Airway epithelial cell (primary cell): Measurements from ENCODE around the gene ZMAT3.

DNA sequence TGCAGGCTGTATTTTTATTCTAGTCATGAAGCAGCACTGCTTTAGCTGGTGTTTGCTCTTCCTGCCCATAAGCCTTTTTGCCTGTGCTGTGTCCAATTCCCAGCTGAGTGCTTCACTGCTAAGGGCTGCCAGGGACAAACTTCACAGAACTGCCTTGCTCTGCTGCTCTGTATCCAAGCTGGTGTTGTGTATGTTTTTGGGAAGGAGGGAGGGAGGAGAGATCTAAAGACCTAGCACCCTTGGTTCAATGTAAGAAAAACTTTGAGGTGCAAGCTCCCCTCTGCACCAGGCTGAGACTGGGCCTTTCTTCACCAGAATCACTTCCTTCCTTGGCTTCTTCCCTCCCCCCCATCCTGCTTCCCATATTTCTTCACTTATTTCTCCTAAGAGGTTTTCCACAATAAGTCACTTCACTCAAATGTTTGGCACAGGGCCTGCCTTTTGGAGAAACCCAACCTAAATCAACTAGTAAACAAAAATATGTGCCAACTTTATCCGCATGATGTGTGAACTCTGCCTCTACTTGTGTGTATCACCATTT is 156.1 kb downstream of the TBL1XR1 start:
- RAMPAGE, long total RNA, result no peak

DNA sequence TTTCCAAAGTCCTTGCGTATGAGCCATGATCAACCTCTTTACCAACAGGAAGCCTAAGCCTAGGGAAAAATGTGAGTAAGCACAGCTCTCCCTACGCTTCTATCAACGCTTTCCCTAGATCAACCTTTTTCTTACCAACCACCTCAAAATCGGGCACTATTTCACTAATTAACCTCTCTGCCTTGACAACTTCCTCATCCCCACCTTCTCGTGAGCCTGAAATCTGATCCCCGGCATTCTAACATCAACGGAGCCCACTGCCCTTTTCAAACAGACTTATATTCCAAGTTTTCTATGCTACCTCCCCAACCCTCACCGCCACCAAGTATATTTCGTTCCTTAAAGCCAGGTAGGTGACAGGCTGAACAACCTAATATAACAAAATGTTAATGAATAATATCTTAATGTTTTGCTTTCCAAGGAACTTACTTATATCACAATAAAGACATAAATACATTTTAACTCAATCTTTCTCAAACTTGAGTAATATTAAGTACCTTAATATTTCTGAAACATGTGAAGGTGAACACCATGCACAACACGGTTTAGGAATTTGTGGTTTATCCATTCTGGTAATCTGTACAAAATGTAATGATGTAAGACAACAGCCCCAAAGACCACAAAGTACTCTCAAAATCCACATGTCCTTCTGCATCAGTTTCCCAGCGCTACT is 122.8 kb downstream of the TBL1XR1 start:
- RAMPAGE, long total RNA, result no peak

- RAMPAGE, long total RNA, result no peak
Measured at GRCh38 chr3:177142153-177142609, 55.1 kb downstream of the TBL1XR1 start.

DNA sequence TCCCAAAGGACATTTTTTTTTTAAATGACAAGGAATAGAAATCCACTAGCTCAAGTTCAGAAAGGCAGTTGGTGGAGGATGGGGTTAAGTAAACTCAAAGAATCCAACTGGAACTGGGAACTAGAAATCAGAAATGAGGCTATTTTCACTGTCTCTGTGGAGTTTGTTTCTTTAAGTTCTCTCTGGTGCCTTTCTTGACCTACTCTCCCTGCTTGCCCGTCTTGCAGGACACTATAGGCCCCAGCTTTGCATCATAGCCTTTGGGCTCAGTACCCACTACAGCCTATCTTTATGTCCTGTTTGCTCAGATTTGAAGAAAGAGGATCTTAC is 231.7 kb upstream of the TBL1XR1 start:
- RAMPAGE, long total RNA, result no peak

- RAMPAGE, long total RNA, result no peak
Measured at GRCh38 chr3:177447872-177448395, 250.7 kb upstream of the TBL1XR1 start.

DNA sequence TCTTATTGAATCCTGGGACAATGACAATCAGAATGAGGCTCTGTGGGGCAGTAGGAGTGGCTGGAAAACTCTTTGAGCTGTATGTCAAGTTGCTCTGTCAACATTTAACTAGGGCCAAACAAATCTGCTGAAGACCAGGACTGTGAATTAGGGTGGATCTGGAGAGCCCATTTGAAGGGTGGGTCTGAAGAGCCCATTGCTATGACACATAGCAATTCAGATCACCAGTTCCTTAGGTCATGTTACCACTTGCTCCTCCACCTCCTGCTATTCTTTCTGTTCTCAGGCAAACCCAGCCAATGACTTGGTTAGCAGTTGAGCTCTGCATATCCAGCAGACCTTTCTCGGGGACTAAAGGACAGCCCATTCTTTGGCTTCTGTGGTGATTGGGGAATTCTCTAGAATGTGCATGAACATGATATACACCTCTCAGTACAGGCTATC is 286.3 kb upstream of the TBL1XR1 start:
- RAMPAGE, long total RNA, result no peak

GRCh38 chr3:177519438-177520117 is 322.3 kb upstream of the TBL1XR1 start:
- RAMPAGE, long total RNA, result no peak

DNA sequence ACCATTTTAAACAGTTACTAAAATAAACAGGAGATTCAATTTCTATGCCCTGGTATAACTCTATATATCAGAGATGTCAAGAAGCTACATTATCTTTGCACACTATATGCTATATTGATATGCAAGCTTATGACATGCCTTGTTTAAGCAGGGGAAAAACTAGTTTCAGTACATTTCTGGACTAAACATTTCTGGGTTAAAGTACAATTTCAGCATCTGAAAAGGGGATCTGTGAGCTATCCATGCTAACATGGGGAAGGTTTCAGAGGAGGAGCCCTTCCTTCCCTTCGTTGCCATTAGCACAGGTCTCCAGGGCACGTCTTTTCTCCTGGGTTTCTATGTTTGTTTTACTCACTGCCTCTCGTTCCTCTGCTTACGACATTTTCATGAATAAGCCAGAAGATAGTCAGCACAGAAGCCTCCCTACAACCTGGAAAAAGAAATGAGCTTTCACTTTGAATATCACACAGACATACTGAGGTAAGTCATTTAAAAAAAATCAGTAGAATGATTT is 117.3 kb upstream of the KCNMB2 start:
- RAMPAGE, long total RNA, result no peak

- RAMPAGE, long total RNA, result no peak
Measured at GRCh38 chr3:178707808-178708119, 171.5 kb downstream of the KCNMB2 start.

GRCh38 chr3:179071163-179072132 is at the start of gene ZMAT3:
Gene ZMAT3, minus strand, starts transcription at chr3:179071809.
- RAMPAGE, long total RNA, result no peak

- RAMPAGE, long total RNA, result no peak
Measured at GRCh38 chr3:179731432-179732177, 78.8 kb downstream of the USP13 start.

DNA sequence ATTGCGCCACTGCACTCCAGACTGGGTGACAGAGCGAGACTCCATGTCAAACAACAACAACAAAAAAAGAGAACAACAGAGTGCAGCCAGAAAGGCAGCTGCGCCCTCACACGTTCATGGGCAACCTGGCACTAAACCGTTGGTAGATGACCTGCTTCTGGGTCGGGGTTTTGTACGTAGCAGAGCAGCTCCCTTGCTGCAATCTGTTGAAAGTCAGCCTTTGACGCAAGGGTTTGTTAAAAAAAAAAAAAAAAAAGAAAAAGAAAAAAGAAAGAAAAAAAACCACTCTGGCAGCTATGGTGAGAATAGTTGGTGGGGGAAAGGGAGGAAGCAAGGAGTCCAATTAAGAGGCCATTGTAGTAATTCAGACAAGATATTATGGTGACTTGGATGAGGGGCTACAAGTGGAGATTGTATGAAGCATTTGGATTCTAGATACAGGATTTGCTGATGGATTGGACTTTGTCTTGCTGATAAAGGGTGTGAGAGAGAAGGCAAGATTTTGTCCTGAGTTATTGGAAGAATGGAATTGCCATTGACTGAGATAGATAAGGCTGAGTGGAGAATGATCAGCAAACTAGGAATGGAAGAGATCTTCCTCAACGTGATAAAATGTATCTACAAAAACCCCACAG is 126.8 kb downstream of the USP13 start:
- RAMPAGE, long total RNA, result no peak

GRCh38 chr3:179788448-179789205 is 135.8 kb downstream of the USP13 start:
- RAMPAGE, long total RNA, result no peak

DNA sequence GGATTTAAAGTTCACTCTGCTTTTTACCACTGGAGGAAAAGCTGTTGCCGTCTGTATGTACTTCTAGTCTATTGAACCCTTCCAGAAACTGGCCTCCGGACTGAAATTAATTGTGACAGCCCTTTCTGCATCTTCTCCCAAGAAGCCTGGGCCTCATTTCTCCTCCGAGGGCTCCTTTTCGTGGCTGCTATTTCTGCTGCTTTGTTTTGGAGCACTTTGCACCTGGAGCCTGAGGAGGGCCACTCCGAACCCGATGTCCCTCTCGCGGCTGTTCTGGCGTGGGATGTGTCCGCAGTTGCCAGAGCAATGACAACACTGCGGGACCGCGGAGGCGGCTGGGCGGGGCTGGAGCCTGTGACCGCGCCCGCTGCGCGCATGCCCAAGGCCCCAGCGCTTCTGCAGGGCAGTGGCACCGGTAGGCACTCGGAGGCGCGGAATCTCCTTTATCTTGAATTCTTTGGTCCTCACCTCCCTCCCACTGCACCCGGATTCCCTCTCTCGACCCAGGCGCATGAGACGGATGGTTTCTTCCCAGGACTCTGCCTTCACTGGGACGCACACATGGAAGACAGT is 94.6 kb downstream of the PEX5L start:
- RAMPAGE, long total RNA, result no peak

DNA sequence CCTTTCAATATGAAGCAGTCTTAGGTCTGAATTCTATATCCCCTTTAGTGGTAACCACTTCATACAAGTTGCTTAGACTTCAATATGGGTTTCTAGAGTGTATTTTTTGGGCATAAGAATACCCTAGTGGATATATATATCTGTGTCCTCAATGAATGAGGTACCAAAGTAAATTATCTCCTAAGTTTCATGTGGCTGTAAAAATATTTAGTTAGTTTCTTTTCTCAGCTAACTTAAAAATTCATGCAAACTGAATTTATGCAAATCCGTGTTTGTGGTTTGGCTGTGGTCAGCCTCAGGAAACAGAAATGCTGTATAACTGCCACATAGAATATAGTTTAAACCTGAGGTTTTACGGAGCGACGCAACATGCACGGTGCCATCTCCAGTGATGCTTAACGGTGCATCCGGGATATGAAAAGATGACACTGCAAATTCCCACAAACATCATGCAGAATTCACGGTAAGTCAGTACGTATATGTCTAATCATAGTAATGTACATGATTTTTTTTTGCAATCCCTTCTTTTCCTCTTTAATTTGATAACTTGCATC is 80.3 kb downstream of the PEX5L start:
- RAMPAGE, long total RNA, result no peak

GRCh38 chr3:180606208-180606798 is 4.3 kb downstream of the TTC14 start:
- RAMPAGE, long total RNA, result no peak

DNA sequence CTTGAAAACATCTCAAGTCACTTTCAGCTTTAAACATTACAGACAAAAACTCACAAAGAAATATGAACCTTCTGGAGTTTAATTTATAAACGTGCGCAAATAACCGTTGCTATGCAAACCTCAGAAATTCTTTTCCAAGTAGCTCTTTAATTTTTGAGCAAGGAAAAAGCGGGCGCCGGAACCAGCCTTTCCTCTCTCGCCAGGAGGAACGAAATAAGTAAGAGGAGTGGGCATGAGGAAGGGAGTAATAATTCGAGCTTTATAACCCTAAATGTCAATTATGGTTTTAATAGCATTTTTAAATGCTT is 530 bp downstream of the CCDC39 start:
- RAMPAGE, long total RNA, result no peak

DNA sequence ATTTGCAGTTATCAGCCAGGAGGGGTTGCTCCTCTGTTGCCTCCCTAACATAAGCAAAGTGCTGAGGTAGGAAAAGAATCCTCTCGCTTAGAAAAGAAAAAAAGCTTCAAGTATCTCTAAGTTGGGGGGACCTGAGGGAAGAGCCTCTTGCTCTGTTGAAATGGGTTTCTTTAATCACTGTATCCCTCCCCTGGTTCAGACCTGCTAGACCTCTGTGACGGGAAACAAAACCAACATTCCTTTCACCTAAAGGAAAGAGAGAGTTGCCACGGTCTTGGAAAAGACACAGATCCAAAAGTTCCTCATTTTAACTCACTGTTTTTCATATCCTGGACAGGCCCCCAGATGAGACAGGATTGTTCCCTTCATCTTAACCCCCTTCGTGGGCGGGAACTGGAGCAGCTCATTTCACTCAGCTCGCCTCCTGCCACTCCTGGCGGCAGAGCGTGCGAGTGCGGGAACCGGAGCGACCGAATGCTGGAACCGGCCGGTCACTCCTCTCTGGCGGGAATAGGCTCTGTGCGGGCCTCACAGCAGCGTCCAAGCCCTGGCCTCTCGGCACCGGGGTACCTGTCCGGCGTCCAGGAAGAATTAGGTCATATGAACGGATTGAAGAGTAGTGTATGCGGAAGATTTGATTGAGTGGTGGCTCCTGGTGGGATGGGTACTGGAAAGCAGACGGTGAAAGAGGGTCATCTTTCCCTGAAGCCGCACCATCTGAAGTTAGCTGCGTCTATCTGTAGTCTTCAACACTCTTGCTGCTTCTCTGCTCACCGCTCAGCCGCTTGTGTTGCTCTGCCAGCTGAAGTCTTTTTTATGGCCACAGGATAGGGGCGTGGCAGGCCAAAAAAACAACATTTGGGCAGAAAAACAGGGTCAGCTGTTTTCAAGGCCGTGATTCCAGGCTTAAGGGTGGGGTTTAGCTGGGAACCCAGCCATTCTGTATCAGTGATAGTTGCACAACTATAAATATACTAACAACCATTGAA is 42.4 kb upstream of the FXR1 start:
- RAMPAGE, long total RNA, result no peak

GRCh38 chr3:181266022-181266401 is 276.5 kb upstream of the DNAJC19 start:
- RAMPAGE, long total RNA, result no peak

- RAMPAGE, long total RNA, result no peak
Measured at GRCh38 chr3:181700355-181700755, 11.4 kb upstream of the SOX2 start.